Measurements from ENCODE around the gene SPON1.

DNA sequence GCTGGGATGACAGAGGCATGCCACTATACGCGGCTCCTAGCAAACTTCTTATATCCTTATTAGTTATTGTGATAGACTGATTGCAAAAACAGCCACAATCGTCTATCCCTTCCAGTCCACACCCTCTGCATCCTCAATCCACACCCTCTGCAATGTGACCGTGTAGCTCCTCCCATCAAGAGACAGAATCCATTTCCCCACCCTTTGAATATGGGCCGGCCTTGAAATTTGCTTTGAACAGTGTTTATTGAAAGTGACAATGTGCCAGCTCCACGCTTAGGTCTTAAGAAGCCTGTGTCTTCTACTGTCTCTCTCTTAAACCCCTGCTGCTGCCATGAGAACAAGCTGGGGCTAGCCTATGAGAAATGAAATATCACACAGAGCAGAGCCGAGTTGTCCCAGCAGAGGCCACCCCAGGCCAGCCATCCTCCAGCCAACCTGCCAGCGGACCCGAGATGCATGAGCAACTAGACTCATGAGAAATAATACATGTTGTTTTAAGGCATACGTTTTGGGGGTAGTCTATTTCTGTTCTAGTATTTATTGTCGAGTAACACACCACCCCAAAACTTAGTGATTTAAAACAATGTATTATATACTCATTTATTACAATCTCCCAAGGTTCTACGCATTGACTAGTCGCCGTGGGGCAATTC lies 22.3 kb upstream of the MICAL2 start:
- RRBS: no CpG with 5 or more reads among the region's 14 CpGs

GRCh38 chr11:12161197-12161812 lies 50.9 kb downstream of the MICAL2 start:
- RRBS: no CpG with 5 or more reads among the region's 7 CpGs

DNA sequence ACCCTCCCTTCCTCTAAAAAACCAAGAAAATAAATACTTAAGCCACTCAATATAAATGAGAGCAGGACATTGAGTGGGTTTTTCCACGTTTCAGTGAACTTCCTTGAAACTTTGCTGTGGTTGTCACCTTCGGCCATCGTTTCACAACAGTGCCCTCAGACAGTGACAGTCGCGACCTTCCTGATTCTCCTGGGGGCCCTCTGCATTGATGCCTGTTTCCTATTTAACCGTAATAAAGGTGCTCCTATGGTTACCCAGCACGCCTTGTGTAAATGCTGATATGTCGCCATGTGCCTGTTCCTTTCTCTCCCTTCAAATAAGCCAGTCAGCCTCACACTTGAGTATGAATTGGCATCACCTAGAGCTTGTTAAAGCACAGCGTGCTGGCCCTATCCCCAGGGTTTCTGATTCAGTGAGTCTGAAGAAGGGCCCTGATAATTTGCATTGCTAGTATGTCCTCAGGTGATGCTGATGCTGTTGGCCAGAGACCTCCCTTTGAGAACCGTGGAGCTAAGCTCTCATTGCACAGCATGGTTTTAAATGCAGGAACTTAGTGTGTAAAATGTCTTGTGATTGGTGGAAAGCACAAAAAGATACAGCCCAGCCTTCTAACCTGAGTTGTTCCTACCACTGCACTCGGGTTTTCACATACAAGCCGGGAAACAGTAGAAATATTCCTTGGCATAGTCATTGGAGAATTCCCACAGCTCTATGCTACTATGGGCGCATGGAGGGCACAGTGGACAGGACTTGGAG lies 104.9 kb downstream of the MICAL2 start:
- RRBS: no CpG with 5 or more reads among the region's 13 CpGs

GRCh38 chr11:12249428-12250128 lies 127.8 kb upstream of the PARVA start:
- RRBS: no CpG with 5 or more reads among the region's 19 CpGs

DNA sequence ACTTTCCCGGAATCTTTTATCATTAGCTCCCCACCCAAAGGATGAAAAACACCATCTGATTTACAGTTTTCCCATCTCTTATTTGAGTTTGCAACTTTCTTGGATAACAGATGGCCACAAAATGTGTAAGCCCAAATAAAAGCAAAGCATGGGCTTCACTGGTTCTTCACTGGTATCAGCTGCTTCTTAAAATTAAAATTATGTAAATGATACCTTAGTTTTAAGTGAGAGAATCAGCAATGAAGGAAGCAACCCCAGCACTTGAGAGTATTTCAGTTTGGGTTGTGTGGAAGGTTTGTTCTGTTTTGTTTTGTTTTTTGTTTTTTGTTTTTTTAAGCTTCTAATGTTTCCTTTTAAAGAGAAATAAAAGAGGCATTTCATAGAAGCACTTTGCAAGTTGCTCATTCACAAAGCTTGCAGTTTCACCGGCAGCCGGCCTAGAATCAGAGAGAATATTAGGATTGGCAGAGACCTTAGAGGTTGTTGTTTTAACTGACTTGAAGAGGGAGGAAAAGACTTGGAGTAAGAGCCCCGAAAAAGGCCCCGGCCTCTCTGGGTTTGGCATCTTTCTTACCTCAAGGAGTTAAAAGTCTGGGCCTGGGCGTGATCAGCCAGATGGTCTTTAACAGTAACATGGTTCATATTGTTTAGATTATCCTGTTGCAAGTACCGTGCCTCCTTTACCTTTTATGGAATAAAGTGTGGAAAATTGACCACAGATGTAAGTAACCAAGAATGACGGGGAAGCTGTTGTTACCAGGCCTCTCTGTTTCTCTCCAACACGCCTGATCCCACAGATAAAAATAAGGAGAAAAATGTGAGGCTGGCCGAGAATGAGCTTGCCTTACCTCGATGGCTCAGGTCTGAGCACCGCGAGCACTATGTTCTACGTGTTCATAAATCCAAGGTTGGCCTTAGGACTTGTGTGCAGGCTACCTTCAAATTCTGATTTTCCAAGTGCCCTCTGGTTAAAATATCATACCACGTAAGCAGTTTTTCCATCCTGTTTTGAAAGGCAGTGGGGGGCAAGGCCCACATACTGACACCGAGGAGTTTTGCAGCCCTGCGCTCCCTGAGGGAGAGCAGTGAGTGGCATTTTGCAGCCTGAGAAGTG lies 56.2 kb downstream of the PARVA start:
- RRBS: no CpG with 5 or more reads among the region's 17 CpGs

GRCh38 chr11:12694793-12695370 lies 20.7 kb downstream of the TEAD1 start:
- RRBS: no CpG with 5 or more reads among the region's 5 CpGs

GRCh38 chr11:12842948-12843370 lies 166.2 kb upstream of the RASSF10 start:
- RRBS: no CpG with 5 or more reads among the region's 2 CpGs

DNA sequence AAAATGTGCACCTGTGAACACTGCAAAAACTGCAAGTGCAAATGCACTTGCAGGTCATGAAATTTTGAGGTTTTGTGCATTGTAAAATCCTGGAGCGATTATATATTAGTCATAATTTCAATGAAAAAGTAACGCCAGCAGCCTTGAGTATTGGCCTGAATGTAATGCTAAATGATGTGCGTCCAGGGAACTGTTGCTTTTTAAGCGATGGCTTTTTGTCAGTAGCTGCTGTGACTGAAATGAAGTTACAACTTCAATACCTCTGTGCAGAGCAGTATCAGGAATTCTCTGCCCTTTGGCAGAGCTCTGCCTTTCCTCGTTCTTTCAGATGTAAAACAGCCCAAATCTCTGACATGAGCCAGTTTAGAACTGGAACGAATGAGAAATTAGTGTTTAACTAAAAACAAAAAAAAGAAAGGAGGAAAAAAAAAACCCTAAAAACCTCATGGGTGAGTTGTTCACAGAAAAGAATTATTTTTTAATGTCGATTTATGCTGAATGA lies 146.5 kb upstream of the RASSF10 start:
- RRBS: no CpG with 5 or more reads among the region's 7 CpGs

DNA sequence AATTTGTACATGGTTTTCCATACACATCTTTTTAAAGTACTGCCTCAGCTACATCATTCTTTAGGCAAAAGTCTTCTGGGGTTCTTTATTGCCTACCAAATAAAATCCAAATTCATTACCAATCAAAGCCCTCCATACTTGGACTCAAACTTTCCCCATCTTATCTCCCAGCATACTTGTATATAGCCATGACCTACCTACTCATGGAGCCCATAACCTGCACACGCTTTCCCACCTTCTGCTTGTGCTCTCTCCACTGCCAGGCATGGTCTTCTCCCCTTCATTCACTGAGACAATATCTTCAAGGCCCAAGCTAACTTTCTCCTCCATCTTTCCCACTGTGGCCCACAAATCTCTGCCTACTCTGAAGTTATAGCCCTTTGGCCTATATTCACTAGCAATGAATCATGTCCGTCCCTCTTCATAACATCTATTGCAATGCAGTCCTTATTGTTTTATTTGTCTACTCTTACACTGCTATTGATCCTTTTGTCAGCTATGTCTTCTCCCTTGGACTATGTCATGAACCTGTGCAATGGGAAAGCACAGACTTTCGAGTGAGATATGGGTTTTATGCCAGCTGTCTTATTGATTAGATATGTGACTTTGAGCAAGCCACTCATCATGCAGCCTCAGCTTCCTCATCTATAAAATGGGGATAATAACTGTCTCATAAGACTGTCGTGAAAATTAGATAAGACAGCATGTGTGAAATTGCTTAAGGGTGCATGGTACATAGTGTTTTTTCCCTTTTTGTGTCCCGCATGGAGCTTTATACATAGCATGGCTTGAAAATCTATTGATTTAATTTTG lies 32.2 kb upstream of the RASSF10 start:
- RRBS: no CpG with 5 or more reads among the region's 5 CpGs

GRCh38 chr11:13033784-13034102 lies 24.6 kb downstream of the RASSF10 start:
- RRBS: no CpG with 5 or more reads among the region's 3 CpGs

GRCh38 chr11:13044288-13044798 lies 35.2 kb downstream of the RASSF10 start:
- RRBS: no CpG with 5 or more reads among the region's 1 CpG

DNA sequence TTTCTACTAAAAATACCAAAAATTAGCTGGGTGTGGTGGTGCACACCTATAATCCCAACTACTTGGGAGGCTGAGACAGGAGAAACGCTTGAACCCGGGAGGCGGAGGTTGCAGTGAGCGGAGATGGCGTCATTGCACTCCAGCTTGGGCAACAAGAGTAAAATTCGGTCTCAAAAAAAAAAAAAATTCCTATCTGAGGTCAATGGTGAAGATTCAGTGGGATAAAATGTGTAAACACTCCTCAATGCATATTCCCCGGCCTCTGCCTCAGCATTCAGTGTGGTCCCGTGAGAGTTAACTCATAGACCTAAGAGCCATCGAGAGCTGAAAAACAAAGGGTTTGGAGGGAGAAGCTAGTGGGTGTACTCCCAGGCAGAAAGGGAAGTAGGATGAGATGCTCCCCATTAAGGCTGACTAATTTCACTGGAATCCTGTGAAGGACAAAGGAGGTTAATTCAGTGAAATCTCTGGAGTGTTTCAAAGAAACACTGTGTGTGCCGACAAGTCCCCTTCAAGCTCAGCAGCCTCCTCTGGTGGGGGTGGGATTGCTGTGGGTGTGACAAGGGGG lies 61.7 kb upstream of the BMAL1 start:
- RRBS: no CpG with 5 or more reads among the region's 10 CpGs

GRCh38 chr11:13276461-13277570 lies 774 bp upstream of the BMAL1 start:
- RRBS: 3% methylated on average over 11 of the region's 57 CpGs

- RRBS: no CpG with 5 or more reads among the region's 12 CpGs
Observed at GRCh38 chr11:13310460-13311339, 33.1 kb downstream of the BMAL1 start.

- RRBS: no CpG with 5 or more reads among the region's 5 CpGs
Observed at GRCh38 chr11:13357794-13358124, 80.2 kb downstream of the BMAL1 start.

GRCh38 chr11:13367730-13368495 lies 90.3 kb downstream of the BMAL1 start:
- RRBS: no CpG with 5 or more reads among the region's 8 CpGs

DNA sequence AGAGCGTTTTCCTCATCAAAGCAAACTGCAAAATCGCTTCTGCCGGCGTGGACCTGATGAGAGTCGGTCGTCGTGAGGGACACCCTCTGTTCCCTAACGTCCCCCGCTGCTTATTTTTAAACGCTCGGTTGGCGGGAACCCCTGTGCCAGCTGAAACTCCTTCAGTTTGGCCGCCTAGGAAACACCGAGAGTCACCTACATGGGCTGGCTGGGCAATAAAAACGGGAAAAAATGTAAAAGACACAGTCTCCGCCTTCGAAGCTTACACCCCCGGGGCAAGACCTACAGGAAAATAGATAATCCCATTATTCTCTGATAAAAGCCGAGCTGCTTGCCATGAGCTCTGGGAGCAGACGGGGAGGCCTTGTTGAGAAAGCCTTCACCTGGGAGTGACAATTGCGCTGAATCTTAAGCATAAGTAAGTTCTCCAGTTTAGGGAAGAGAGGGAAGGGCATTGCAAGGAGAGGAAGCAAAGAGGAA lies 628 bp upstream of the BTBD10 start:
- RRBS: no CpG with 5 or more reads among the region's 21 CpGs

- RRBS: 25% methylated on average over 3 of the region's 69 CpGs
Observed at GRCh38 chr11:13962126-13962963, at the start of gene SPON1. TSS of gene SPON1 (plus strand) at chr11:13962723.

GRCh38 chr11:13983437-13983888 lies 20.9 kb downstream of the SPON1 start:
- RRBS: no CpG with 5 or more reads among the region's 6 CpGs

DNA sequence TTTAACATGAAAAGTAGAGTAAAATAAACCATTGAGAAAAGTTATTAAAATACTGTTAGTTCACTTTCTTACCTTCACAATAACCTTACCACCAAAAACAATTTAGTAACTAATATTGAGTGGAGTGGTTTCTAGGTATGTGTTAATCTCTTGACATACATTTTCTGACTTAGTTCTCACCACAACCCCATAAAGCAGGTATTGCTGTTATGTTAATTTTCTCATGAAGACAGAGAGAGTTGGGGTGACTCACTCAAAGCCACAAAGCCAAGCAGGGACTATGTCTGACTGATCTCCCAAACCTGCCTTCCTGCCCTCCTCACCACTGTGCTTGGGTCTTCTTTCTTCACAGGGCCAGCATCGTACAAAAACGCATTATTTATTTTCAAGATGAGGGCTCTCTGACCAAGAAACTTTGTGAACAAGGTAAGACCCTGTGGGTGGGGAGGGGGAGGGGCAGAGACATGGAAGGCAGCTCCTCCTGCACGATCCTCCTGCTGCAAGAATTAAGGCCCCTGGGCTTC lies 112.5 kb downstream of the SPON1 start:
- RRBS: no CpG with 5 or more reads among the region's 3 CpGs

Data from GM19240 (cell line).